Subcutaneous adipose tissue (tissue), 3 donors: ENCODE measurements around the gene KLHDC8B.

- PRO-cap, result no peak
- RAMPAGE, long total RNA, 3 experiments, result start-site peak on the plus strand in 1 of 3 experiments, at chr3:46998841-46999072 at its widest, 8 reads per replicate
Measured at GRCh38 chr3:46998675-46999519, 19.4 kb downstream of the NBEAL2 start.

DNA sequence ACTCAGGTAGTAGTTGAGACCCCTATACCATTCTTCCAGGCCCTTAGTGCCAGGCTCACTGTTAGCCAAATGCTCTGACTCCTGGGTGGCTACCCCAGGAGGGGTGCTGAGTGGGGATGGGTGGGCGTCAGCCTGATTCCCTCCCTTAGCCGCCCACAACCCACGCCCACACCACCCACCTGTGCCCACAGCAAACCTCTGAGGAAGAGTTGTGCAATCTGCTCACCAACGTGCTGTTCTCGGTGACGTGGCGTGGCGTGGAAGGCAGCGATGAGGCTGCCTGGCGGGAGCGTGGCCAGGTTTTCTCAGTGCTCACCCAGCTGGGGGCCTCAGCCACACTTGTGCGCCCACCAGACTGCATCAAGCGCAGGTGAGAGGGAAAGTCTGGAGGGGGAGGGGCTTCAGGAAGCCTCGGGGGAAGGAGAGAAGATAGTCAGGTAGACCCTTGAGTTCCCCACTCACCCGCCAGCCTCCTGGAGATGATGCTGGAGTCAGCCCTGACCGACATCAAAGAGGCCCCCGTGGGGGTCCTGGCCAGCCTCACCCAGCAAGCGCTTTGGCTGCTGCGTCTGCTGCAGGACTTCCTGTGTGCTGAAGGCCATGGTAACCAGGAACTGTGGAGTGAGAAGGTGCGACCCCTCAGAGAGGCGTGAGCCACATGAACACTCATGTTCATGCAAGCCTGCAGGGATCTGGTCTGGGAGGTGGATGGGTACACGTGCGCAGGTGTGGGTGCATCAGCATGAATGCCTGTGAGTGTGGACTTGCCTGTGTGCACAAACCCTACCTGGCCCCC lies 21.5 kb downstream of the NBEAL2 start:
- PRO-cap, result no peak
- RAMPAGE, long total RNA, 3 experiments, result no peak in any of the 3 experiments

GRCh38 chr3:47012708-47013756 lies 33.6 kb downstream of the NBEAL2 start:
- PRO-cap, result no peak
- RAMPAGE, long total RNA, 3 experiments, result no peak in any of the 3 experiments

- PRO-cap, result no peak
- RAMPAGE, long total RNA, 3 experiments, result no peak in any of the 3 experiments
Measured at GRCh38 chr3:47020023-47020570, 40.6 kb downstream of the NBEAL2 start.

DNA sequence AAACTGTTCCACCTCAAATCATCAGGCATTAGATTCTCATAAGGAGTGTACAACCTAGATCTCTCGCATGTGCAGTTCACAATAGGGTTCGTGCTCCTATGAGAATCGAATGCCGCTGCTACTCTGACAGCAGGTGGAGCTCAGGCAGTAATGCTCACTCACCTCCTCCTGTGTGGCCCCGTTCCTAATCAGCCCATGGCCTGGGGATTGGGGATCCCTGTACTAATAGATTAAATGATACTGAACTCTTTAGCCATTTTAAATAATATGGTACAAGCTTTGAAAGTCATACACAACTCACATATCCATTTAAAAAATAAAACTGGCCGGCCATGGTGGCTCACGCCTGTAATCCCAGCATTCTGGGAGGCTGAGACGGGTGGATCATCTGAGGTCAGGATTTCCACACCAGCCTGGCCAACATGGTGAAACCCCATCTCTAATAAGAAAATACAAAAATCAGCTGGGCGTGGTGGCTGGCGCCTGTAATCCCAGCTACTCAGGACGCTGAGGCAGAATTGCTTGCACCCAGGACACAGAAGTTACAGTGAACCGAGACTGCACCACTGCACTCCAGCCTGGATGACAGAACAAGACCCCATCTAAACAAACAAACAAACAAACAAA lies 76.4 kb downstream of the SETD2 start:
- PRO-cap, result no peak
- RAMPAGE, long total RNA, 3 experiments, result no peak in any of the 3 experiments

GRCh38 chr3:47087988-47088619 lies 75.8 kb downstream of the SETD2 start:
- PRO-cap, result no peak
- RAMPAGE, long total RNA, 3 experiments, result no peak in any of the 3 experiments

DNA sequence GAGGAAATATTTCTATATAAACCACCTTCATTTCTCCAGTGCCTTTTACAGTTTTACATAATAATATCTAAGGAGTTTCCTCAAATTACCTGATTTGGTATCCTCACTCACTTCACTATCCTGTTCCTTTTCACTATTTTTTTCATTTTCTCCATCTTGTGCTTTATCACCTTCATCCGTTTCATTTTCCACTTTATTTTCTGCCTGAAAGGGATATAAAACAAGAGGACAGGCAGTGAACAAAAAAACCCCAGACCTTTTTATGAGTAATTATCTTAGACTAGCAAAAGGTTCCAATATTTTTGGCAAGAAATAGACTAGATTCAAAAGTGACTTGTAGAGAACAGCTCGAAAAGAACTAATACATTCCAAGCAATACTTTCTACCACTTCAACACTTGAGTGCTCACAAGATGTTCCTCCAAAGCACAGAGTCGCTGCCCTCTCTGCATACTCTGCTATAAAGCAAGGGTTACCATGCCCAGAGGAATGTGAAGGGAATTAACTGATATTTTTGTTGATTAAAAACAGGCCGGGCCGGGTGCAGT lies 57.3 kb upstream of the CSPG5 start:
- PRO-cap, result no peak
- RAMPAGE, long total RNA, 3 experiments, result no peak in any of the 3 experiments

DNA sequence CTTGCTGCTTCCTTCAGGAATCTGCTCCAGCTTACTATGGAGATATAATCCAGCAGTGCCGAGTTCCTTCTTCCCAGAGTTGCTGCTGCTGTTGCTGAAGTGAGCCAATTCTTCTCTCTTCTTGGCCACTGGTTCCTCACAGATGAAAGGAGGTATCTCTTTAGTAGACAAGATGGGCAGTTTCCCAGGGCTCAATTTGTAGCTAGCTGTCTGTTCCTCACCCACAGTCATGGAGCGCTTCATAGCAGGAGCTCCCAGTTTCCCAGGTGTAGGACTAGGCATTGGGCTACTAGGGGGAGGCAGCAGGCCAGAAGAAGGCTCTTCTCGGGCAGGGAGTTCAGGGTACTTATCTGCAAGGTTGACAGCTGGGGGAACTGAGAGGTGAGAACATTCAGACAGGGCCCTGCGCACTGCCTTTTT lies 88.3 kb downstream of the DHX30 start:
- PRO-cap, result no peak
- RAMPAGE, long total RNA, 3 experiments, result no peak in any of the 3 experiments

DNA sequence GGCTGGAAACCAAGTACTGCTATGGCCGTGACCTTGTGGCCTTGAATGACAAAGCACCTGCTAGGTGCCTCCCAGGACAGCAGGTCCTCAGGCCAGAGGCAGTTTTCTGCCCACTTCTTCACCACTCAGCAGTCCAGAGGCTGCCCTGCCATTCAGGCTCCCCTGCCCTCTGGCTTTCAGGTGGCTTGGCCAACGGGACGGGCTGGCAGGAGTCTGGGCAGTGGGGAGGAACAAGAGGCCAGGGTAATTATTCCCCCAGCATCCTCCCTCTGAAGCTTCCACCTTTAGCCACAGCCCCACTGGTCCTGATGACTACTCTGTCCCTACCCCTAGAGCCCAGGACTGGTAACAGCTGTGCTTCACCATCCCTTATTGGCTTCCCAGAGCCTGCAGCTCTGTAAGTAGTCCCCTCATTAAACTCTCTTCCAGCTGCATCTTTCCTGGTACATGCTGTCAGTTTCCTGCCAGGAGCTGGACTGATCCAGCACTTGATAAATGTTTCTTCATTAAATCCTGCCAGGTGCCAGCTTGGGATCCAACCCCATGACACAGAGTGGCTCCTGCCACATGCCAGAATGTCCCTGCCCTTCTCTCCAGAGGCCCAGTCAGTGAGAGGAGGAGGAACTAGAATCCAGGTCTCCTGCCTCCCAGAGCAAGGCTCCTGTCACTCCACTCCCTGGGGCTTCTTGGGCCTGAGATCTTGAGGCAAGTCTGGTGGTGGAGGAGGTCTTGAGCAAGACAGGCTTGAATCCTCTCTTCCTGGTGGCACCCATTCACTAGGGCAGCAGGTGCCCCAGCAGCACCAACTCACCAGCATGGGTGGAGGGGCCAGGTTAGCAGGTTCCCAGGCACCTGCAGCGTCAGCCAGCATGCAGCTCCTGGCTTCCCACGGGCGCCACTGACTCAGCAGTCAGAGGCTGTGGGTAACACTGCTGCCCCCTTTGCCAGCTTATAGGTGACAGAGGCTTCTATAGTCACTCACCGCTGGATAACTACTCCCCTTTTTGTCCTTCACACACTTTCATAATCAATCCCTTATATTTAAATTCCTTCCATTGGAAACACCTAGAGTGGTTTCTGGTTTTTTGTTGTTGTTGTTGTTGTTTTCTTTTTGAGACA lies 27.5 kb downstream of the FBXW12 start:
- PRO-cap, result no peak
- RAMPAGE, long total RNA, 3 experiments, result no peak in any of the 3 experiments

GRCh38 chr3:48402068-48402722 lies 27.7 kb downstream of the PLXNB1 start:
- PRO-cap, result unidirectional peak, plus-strand start at chr3:48402553
- RAMPAGE, long total RNA, 3 experiments, result no peak in any of the 3 experiments

- PRO-cap, result no peak
- RAMPAGE, long total RNA, 3 experiments, result start-site peak on the minus strand in 1 of 3 experiments, at chr3:48417745-48418545 at its widest, 17 reads per replicate
Measured at GRCh38 chr3:48417655-48418784, 11.9 kb downstream of the PLXNB1 start.

GRCh38 chr3:48426954-48428094 lies 2.6 kb downstream of the PLXNB1 start:
- PRO-cap, result unidirectional peak, plus-strand start at chr3:48427294
- RAMPAGE, long total RNA, 3 experiments, result no peak in any of the 3 experiments

- PRO-cap, result no peak
- RAMPAGE, long total RNA, 3 experiments, result no peak in any of the 3 experiments
Measured at GRCh38 chr3:48467691-48468310, 1.8 kb downstream of the TREX1 start.

DNA sequence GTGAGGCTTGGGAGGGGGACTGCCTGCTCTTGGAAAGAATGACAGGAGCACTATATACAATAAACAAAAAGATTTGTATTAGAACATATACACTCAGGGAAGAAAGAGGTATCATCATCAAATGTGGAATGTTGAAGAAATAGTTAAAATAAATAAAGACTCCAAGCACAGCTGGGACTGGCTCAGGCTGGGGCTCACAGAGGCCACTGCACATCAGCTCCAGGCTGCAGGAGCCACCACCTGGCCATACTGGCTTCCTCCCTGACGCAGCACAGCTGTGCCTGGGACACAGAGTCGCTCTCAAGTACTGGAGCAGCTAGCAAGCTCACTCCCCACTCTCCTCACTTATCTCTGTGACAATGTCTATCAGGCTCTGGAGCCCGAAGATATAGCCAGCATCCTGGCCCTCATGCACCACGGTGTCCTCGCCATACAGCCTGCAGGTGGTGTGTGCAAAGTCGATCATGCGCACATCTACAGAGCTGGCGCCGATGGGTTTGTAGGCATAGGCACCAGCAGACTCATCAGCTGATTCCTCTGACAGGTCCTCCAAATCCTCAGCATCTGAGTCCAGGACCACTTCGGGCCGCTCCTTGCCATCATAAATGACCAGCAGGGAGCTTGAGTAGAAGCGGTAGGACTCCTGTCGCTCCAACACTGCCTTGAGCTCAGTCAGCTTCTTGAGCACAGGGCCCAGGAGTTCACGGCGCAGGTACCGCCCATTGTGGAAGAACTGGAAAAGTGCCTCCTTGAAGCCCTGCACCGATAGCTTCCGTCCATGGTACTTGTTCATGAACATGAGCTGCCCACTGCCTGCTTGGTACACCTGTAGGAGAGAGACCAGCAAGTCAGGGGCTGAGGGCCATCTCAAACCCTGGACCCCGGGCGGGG lies 2.5 kb upstream of the NCKIPSD start:
- PRO-cap, result no peak
- RAMPAGE, long total RNA, 3 experiments, result no peak in any of the 3 experiments

DNA sequence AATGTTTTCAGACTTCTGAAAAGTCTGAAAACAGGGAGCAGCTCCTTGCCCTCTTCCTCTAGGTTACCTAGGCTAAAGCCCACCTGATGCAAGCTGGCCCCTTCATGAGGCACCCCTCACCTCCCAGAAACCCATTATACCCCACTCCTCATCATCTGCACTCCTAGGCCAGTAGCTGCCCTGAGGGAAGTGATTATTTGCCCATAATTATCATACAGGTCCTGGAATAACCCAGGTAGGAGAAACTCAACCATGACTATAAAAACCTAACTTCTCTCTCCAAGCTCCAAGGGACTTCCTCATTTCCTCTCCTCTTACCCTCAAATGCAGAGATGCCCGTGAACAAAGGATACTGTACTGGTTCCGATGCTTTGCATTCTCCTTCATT lies 5.2 kb upstream of the NCKIPSD start:
- PRO-cap, result no peak
- RAMPAGE, long total RNA, 3 experiments, result no peak in any of the 3 experiments

DNA sequence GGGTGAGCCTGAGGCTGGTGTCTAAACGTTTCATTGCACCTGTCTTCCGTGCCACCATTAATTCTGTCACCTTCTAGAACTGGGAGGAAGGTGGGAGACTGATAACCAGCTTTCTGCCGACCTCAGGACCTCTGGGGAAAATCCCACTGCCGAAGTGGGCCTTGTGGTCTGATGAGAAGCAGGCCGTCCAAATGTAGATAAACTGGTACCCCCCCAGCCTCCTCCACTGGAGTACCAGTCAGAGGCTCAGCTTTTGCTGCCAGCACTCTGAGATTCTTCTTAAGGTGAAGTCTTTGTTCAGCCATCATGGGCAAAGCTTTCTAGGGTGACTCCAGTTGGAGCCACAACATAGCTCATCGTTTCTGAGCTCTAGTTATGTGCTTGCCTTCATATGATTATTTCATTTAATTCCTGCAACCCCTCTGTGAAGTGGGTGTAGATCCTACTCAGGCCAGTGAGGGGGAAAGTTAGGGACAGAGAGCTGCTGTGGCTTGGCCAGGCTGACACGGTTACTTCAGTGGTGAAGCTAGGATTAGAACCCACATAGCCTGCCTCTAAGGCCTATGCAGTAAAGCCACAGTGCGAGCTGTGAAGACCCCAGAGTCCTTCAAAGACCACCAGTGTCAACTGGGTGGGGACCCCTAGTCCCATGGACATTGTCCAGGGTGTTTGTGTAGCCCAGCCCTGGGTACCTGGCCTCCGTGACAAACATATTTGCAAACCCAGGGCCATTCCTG lies 1.3 kb downstream of the P4HTM start:
- PRO-cap, result no peak
- RAMPAGE, long total RNA, 3 experiments, result no peak in any of the 3 experiments

DNA sequence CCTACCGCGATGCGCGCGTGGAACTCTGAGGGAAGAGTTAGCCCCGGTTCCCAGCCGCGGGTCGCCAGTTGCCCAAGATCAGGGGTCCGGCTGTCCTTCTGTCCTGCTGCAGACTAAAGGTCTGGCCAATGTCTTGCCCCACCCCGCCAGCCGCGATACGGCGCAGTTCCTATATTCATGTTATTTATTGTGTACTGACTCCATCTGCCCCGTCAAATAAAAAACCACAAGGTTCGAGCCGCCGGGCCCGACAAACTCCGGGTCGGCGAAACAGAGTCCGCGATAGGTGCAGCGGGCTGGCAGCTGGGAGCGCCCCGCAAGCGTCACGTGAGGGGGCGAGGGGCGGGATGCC lies 336 bp upstream of the WDR6 start:
- PRO-cap, result bidirectional peak, plus-strand start outside the sequence, minus-strand start at position 329 of the sequence
- RAMPAGE, long total RNA, 3 experiments, result no peak in any of the 3 experiments

DNA sequence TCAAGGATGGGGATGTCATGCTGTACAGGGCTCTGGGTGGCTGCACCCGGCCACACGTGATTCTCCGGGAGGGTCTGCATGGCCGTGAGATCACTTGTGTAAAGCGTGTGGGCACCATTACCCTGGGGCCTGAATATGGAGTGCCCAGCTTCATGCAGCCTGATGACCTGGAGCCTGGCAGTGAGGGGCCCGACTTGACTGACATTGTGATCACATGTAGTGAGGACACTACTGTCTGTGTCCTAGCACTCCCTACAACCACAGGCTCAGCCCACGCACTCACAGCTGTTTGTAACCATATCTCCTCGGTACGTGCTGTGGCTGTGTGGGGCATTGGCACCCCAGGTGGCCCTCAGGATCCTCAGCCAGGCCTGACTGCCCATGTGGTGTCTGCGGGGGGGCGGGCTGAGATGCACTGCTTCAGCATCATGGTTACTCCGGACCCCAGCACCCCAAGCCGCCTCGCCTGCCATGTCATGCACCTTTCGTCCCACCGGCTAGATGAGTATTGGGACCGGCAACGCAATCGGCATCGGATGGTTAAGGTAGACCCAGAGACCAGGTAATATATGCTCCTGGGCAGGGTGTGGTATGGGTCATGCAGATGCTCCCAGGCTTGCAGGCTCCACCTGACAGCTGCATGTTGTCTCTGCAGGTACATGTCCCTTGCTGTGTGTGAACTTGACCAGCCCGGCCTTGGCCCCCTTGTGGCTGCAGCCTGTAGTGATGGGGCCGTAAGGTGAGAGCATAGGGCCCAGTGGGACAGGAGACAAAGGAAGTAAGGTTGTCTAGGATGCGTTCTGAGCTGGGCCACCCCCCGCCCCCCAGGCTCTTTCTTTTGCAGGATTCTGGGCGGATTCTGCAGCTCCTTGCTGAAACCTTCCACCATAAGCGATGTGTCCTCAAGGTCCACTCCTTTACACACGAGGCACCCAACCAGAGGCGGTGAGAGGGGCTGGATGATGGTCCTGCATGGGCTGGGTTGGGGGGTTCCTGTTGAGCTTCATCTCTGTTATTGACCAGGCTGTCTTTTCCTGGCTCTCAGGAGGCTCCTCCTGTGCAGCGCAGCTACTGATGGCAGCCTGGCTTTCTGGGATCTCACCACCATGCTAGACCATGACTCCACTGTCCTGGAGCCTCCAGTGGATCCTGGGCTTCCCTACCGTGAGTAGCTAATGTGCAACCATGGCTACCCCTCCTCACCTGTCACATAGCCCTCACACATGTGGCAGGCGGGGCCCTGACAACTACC lies 4.4 kb downstream of the DALRD3 start:
- PRO-cap, result no peak
- RAMPAGE, long total RNA, 3 experiments, result no peak in any of the 3 experiments

DNA sequence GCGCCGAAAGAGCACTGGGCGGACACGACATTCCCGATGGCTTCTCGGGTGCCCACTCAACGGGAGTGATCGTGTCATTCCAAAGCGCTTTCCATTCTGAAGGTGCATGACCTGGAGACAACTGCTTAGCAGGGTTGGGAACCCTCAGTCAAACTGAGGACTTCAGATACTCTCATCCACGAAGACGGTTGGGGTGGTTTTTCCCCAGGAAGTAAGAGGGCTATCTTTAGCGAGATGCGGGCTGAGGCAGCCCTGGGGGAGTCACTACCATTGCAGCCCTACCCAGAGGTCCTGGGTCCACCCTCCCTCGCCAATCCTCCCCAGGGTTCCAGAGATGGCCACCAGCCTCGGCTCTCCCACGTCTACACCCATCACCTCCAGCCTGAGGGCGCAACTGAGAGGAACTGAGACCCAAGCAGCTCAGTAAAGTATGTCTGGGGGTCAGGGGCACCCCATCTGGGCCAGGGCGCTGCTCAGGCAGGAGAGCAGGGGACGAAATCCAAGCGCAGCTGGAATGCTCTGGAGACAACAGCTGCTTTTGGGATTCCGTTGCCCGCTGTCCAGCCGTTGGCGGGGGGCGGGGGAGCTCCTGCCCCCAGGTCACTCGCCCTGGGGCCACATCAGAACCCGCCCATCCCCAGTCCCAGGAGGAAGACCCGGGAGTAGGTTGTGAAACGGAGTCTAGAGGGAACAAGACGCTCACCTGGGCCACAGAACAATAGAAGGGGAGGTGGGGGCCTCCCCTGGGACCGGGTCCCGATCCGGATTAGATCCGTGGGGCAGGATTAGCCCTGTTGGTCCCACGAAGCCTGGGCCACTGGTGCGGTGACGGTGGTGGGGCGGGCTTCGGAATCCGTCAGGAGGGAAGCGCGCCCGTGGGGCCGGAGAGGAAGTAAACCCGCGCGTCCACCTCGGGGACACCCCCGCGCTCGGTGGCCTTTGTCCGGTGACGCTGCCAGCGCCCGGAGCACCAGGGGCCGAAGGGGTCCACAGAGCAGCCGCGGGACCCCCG lies 1.5 kb upstream of the NDUFAF3 start:
- PRO-cap, result bidirectional peak, plus-strand start at position 670 of the sequence, minus-strand start at position 552 of the sequence
- RAMPAGE, long total RNA, 3 experiments, result no peak in any of the 3 experiments

DNA sequence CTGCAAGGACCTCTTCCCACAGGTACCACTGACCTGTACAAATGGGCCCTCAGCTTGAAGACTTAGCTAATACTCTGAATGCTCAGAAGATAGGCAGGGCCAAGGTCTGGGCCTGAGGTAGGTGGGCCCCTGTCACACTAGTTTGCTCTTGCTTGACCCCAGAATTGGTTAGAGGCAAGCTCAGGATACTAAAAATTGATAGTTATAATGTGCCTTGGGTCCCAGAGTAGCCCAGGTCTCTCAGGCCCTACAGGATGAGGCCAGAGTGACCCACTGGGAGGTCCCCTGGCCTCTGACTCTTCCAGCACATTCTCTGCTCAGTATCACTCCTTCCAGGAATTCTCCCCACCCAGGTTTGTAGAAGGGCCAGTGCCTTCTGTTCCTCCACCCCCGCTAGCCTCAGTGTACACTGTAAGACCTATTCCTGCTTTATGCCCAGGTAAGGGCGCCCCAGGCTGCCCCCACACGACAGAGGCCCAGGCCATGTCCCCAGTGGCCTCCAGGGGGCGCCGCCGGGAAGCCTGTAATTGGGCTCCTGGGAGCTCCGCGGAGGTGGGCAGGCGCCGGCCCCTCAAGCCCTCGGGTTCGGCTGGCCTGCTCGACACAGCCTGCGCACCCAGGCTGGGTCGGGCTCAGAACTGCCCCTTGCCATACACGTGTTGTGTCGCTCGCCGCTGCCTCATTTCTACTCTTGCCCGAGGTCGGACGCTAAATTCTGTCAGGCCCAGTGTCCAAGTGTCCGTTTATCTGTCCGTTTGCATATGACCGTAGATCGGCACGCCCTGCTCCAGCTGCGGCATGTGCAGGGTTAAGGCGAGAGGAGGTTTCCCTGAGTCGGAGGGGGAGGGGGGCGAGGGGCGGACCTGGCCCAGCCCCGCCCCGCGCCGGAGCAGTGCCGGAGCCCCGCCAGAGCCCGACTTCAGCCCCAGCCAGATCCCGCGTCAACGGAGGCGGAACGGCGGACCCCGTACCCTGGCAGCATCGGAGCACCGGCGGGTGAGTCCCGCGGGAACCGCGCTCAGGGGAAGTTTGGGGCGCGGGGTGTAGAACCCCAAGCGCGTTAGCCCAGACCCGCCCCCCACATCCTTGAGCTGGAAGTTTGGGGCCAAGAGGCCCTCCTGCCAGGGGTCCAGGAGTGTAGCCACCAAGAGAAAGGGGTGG lies at the start of gene KLHDC8B:
TSS of gene KLHDC8B (plus strand) at position 909 of the 1,161 bp plus-strand sequence.
- PRO-cap, result unidirectional peak, plus-strand start at position 526 of the sequence; bidirectional peak, plus-strand start at position 909 of the sequence, minus-strand start at position 800 of the sequence
- RAMPAGE, long total RNA, 3 experiments, result start-site peak on the plus strand in 1 of 3 experiments, centred at position 923 of the sequence, 57 reads per replicate